Zone of skin (tissue), 1 donor: ENCODE measurements around the genes TNPO2 and LYL1.

DNA sequence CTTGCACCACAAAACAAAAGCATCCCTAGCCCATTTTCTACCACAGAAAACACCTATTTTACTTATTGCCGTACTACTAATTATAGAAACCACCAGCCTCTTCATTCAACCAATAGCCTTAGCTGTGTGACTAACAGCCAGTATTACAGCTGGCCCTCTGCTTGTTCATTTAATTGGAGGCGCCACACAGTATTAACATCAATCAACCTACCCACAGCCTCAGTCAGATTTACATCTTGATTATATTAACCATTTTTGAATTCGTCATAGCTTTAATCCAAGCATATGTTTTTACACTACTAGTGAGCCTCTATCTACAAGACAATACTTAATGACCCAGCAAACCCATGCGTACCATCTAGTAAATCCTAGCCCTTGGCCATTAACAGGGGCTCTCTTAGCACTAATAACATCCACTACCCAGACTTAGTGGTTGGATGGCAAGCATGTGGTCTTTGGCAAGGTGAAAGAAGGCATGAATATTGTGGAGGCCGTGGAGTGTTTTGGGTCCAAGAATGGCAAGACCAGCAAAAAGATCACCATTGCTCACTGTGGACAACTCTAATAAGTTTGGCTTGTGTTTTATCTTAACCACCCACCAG lies 23.2 kb upstream of the ZNF709 start:
- RRBS = no CpG with 5 or more reads among the region's 5 CpGs

DNA sequence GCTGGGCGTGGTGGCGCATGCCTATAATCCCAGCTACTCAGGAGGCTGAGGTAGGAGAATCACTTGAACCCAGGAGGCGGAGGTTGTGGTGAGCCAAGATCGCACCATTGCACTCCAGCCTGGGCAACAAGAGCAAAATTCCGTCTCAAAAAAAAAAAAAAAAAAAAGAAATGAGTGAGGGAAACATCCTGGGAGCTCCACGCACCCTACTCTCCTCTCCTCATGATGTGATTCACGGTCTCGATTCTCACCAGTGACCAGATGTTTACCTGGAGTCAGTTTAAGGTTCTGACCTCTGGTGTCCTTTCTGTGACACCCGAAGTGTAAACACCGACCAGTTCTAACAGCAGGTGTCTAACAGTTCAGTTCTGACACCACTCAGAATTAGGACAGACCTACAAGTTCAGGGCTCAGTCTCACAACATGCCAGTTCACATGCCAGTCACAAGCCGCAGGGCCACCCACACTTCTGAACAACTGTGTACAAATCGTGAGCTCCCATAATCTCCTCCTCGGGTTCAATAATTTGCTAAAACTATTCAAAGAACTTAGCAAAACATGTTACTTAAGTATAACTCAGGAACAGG lies 6.1 kb downstream of the ZNF564 start:
- RRBS = no CpG with 5 or more reads among the region's 13 CpGs

DNA sequence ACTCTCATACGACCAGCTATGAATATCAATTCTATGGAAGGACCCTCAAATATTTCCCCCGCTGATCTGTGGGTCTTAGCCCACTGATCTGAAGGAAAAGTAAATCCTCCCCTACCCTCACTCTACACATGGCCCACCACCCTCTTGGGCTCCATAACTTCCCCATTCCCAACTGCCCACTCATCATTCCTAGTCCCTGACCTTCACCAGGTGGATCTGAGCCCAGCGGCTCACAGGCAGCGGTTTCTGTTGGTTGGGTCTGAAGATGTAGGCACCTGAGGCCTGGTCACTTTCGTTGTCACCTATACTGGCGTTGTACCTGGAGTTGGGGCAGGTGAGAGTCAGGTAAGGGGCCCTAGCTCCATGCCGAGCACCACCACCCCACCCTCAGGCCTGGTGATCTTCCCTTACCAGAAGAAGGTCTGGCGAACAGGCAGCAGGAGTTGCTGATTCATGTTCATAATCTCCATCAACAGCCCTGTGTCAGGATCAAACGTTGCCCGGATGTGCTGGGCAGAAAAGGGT lies 14.5 kb downstream of the MAN2B1 start:
- RRBS = no CpG with 5 or more reads among the region's 10 CpGs

DNA sequence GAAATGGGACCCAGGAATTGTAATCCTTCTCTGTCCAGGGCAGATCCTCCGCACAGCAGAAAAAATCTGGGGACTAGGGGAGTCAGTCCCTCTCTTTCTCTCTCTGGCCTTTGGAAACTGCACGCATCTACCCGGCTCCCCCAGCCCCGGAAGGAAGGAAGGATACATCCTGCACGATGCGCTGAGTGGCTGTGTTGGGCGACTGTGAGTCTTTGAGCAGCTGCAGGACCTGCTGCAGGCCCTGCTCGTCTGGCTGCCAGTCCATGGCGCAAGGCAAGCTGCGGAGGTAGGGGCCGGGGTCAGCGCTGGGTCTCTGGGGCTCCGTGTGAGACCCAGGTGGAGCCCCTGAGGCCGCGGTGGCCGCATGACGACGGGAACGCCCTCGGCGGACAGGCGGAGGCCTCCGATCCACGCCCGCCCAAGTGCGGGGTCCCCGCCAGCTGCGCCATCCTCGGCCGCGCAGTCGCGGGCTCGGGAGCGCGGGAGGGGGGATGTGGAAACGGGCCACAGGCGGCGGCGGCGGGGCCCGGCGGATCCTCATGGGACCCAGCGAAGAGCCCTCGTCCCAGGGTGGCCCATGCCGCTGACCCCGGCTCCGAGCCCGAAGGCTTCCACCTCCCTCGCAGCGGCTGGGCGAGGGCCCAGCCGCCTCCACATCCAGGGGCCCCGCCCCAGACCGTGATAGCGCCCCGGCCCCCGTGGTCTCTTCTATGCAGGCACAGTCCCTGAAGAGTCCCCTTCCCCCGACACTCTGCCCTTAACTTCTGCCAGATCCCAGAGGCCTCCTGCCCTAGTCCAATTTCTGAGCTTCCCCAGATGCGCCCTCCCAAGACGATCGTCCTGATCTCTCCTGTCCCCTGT lies 2.8 kb downstream of the TNPO2 start:
- RRBS = 2% methylated on average over 13 of the region's 62 CpGs

GRCh38 chr19:12722902-12723192 lies 885 bp downstream of the TNPO2 start:
- RRBS = no CpG with 5 or more reads among the region's 5 CpGs

GRCh38 chr19:12723193-12724487 lies at the start of gene TNPO2:
Gene TNPO2 (minus strand): TSS chr19:12723932.
- RRBS = no CpG with 5 or more reads among the region's 41 CpGs

- RRBS = no CpG with 5 or more reads among the region's 12 CpGs
Measured at GRCh38 chr19:12740508-12740980, 3.2 kb downstream of the GET3 start.

DNA sequence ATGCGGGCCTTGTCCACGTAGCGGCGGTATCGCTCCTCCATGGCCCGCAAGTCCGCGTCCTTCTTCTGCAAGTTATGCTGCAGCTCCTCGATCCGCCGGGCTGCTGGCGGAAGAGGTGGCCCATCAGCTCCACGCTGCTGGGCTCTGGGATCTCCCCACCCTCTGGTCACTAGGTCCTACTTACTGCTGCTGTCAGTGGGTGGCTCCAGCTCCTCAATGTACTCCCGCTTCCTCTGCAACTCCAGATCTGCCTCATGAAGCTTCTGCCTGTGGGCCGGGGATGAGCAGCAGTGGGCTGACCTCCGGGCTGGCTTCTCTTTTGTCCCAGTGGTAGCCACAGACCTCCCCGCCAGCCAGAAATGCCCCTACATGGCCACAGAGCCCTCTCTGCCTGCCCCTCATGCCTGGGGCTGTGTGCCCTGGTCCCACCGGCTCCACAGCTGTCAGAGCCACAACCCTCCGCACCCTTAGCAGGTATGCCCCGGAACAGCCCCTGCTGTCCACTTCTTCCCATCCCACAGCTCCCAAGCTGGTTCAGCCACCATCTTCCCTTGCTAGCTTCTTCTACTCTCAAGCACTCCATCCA lies 10.4 kb downstream of the HOOK2 start:
- RRBS = 97% methylated on average over 3 of the region's 20 CpGs

- RRBS = 1% methylated on average over 13 of the region's 38 CpGs
Measured at GRCh38 chr19:12777206-12777905, 2.0 kb upstream of the HOOK2 start.

GRCh38 chr19:12789774-12790637 lies 1.3 kb upstream of the JUNB start:
- RRBS = under 1% methylated on average over 13 of the region's 71 CpGs

- RRBS = no CpG with 5 or more reads among the region's 25 CpGs
Measured at GRCh38 chr19:12828383-12828930, 5.9 kb downstream of the RTBDN start.

- RRBS = no CpG with 5 or more reads among the region's 8 CpGs
Measured at GRCh38 chr19:12940716-12941310, 2.4 kb downstream of the CALR start.

DNA sequence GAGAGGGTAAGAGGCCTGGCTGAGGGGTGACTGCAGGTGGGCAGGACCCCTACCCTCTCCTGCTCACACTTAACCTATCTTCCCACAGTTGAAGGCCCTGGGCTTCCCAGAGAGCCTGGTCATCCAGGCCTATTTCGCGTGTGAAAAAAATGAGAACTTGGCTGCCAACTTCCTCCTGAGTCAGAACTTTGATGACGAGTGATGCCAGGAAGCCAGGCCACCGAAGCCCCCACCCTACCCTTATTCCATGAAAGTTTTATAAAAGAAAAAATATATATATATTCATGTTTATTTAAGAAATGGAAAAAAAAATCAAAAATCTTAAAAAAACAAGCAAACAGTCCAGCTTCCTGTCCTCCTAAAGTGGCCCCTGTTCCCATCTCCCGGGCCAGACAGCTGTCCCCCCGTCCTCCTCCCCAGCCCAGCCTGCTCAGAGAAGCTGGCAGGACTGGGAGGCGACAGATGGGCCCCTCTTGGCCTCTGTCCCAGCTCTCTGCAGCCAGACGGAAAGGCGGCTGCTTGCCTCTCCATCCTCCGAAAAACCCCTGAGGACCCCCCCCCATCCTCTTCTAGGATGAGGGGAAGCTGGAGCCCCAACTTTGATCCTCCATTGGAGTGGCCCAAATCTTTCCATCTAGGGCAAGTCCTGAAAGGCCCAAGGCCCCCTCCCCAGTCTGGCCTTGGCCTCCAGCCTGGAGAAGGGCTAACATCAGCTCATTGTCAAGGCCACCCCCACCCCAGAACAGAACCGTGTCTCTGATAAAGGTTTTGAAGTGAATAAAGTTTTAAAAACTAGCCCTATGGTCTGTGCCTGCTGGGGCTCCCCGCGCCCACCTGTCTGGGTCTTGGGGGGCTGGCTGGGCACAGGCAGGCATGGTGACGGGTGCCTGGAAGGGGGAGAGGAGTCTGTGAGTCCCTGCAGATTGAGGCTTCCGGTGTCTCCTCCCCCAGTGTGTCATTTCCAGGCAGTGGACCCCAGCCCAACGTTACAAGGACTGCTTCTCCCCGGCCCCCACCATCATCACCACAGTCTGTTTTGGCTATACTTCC lies 3.9 kb downstream of the GADD45GIP1 start:
- RRBS = 27% methylated on average over 3 of the region's 17 CpGs

GRCh38 chr19:12965686-12965971 lies 3.7 kb upstream of the DAND5 start:
- RRBS = no CpG with 5 or more reads among the region's 6 CpGs

DNA sequence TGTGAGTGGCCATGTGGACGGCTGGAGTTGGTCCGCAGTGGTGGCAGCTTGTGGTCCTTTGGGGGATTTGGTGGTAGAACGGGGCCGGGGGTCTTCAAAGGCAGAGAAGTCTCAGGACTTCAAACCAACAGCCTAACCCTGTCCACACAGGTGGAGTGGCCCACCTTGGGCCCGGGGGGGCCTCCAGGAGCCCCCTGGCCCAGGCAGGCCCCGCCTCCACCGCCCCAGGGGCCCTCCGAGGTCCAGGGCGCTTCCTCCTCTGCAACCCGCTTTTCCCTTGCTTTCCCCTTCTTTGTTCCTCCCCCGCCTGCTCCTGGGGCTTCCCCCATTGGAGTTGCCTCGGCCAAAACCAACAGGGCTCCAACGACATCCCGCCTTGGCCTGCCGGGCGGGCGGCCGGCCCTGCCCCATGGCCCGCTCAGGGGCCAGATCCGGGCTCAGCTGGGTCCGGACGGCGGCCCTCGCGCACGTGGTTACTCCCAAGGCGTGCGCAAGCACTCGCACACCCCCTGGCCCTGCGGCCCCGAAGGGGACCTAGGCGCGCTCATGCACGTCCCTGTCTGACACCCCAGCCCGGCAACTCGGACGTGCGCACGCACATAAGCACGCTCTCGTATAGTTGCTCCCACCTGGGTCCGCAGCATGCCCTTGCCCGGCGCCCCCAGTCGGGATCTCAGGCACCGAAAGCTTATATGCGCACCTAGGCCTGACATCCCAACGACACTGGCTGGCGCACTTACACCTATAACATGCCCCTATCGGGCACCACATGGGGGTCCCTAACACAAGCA lies 14.7 kb downstream of the NFIX start:
- RRBS = 7% methylated on average over 20 of the region's 50 CpGs

GRCh38 chr19:13036146-13037174 lies 41.2 kb downstream of the NFIX start:
- RRBS = 16% methylated on average over 1 of the region's 27 CpGs

GRCh38 chr19:13037175-13037691 lies 42.0 kb downstream of the NFIX start:
- RRBS = no CpG with 5 or more reads among the region's 9 CpGs

DNA sequence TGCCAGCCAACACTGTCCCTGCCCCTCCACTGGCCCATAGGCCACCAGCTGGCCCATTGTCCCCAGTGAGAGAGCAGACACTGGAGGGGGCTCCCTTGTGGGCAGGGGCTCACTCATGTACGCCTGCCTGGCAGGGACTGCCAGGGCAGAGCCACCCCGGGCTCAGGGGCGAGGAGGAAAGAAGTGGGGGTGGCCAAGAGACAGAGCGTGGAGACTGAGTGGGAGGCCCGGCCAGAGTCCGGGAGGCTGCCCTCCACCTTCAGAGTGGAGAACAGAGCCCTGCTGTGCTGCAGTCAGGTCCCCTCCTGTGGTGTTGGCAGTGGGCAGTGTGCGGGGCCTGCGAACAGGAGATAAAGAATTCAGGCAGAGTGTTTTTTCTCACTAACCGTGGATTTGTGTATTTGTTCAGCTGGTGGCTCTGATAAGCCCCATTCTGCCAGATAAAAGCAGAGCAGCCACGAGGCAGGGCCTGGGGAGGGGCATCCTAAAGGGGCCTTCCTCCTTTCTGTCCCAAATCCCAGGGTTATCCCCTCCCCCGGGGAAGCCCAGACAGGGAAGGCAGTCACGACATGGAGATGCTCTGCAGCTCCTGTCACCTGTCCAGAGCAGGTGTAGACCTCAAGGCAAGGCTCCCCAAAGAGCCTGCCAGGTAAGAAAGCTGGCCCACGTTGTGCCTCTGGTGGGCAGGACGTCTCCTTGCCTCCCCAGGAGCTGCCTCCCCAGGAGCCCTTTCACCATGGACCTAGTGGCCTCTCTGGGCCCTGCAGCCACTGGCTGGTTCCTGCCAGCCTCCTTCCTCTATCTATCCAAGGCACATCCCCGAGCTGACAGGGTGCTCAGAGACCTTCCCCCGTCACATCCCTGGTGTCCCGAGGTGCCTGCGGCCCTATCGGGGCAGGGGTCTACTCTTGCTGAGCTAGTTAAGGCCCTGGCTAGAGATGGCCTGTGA lies 33.0 kb downstream of the LYL1 start:
- RRBS = 39% methylated on average over 4 of the region's 19 CpGs

DNA sequence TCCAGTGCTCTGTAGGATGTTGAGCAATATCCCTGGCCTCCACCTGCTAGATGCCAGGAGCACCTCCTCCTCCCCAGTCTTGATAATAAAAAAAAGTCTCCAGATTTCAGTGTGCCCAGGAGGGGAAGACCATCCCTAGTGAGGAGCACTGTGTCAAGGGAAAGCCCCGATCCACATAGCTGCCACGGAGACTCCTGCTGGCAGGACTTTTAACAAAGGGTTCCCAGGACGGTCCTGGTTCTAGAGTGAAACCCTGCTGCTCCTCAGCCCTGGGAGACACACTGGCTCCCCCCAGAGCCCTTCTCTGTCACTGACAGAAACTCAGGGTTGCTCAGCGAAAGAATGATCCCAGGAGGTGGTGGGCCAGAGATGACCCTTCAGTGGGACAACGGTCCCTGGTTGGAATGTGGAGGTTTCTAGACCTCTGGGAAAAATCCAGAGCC lies 20.3 kb downstream of the LYL1 start:
- RRBS = no CpG with 5 or more reads among the region's 5 CpGs

- RRBS = 2% methylated on average over 29 of the region's 55 CpGs
Measured at GRCh38 chr19:13102201-13103239, at the start of gene LYL1. Gene LYL1 (minus strand): TSS chr19:13102858.